Hair follicle dermal papilla cell (primary cell): ENCODE data around the genes SPINK7 and CSNK1A1.

DNA sequence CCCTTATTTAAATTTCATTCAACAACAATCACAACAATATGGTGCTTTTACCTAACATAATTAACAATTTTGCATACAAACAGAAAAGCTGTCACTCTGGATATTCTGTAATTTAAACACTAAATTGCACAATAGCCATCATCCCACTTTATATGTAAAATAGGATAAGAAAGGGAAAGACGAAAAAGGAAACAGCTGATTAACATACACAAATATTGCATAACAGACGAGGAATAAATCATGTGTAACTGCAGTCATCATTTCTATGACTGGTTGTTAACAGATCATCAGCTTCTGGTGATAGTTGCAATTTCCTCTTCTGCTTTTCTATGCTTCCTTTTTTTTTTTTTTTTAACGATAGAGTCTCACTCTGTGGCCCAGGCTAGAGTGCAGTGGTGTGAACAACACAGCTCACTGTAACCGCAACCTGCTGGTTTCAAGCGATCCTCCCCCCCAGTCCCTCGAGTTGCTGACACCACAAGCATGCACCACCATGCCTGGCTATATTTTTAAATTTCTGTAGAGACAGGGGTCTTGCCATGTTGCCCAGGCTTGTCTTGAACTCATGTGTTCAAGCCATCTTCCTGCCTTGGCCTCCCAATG, 22.5 kb upstream of the JAKMIP2 start:
- CAGE, long polyA plus RNA = no peak

DNA sequence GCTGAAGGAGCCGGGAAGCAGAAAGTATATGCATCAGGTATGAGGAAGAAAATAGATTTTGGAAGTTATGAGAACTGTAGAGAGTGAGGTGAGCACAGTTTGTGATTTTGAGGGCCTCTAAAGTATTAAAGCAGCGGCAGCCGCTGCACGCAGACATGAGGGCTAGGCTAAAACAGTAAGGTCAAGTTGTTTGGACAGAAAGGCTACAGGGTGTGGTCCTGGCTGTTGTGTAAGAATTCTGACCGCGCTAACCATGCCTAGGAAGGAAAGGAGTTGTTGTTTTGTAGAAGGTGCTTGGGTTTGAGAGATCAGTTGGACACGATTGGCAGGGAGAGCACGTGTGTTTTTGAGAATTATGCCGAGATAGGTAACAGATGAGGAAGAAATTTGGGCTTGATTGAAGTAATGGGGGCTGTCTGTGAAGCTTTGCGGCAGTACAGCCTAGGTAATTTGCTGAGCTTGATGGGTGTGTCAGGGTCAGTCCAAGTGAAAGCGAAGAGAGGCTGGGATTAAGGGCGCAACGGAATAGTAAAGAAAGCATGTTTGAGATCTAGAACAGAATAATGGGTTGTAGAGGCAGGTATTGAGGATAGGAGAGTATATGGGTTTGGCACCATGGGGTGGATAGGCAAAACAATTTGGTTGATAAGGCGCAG, 7.5 kb upstream of the SCGB3A2 start:
- CAGE, long polyA plus RNA = no peak

GRCh38 chr5:148089344-148089663, 25.5 kb downstream of the SPINK5 start:
- CAGE, long polyA plus RNA = no peak

DNA sequence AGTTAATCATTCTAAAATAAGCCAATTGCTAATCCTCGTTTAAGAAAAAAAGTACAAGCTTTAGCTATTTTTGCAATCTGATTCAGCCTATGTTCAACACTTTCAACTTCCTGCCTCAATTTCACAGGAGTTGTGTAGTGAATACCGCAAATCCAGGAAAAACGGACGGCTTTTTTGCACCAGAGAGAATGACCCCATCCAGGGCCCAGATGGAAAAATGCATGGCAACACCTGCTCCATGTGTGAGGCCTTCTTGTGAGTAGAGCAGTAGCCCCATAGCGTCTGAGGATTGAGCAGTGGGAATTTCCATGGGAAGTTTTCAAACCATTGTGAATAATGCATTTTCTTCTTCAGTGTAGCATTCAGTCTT, 37.9 kb downstream of the SPINK5 start:
- CAGE, long polyA plus RNA = no peak

DNA sequence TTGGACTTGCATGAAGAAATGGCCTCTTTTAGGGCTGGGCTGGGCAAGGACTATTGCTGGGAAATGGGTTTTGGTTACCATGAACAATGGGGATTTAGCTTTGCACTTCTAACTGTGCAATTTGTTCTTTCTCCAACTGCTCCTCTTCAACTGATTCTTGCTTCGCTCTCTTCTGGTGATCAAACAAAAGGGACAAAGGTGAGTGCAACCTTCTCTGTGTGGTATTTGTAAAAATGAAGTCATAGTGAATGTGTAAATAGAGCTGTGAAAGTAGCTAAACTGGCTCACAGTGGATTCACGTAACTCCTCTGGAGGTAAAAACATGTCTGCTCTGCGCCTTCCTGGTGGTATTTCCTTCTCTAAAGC, 21.0 kb upstream of the SPINK14 start:
- CAGE, long polyA plus RNA = no peak

DNA sequence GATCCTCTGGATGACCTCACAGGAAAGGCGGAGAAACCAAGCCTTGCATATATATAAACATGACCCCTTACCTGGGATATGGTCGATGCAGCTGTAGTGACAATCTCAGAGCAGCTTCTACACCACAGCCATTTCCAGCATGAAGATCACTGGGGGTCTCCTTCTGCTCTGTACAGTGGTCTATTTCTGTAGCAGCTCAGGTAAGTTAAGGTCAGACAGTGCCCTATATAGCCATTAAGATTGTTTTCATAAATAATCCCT, at the start of gene SPINK7:
SPINK7 (plus strand) TSS at position 79 of the 261 bp plus-strand sequence.
- CAGE, long polyA plus RNA = no peak

- CAGE, long polyA plus RNA = no peak
Measured at GRCh38 chr5:148394373-148395066, 10.8 kb downstream of the FBXO38 start.

DNA sequence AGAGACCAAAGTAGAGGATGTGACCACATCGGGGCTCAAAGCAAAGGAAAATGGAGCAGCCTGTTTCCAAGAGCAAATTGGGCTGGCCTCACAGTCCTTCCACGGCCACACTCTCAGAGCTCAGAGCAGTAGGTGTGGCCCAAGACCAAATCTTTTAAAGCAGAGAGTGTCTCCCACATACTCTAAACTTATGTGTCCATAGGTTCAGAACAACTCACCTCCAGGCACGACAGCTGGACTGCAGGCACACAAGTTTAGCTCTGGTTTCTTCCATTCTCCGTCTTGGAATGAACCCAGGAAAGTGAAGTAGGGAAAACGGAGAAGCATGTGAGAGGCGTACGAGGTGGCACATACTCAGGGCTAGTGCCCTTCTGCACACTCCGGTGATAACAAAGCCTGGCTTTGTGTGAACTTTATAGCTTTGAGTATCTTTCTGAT, 11.0 kb upstream of the HTR4 start:
- CAGE, long polyA plus RNA = no peak

GRCh38 chr5:148828196-148829123, 2.0 kb downstream of the ADRB2 start:
- CAGE, long polyA plus RNA = no peak

- CAGE, long polyA plus RNA = no peak
Measured at GRCh38 chr5:148962828-148963201, 100.0 kb downstream of the SH3TC2 start.

- CAGE, long polyA plus RNA = no peak
Measured at GRCh38 chr5:149144650-149145136, 3.4 kb downstream of the ABLIM3 start.

GRCh38 chr5:149381937-149382440, 2.9 kb upstream of the IL17B start:
- CAGE, long polyA plus RNA = no peak

DNA sequence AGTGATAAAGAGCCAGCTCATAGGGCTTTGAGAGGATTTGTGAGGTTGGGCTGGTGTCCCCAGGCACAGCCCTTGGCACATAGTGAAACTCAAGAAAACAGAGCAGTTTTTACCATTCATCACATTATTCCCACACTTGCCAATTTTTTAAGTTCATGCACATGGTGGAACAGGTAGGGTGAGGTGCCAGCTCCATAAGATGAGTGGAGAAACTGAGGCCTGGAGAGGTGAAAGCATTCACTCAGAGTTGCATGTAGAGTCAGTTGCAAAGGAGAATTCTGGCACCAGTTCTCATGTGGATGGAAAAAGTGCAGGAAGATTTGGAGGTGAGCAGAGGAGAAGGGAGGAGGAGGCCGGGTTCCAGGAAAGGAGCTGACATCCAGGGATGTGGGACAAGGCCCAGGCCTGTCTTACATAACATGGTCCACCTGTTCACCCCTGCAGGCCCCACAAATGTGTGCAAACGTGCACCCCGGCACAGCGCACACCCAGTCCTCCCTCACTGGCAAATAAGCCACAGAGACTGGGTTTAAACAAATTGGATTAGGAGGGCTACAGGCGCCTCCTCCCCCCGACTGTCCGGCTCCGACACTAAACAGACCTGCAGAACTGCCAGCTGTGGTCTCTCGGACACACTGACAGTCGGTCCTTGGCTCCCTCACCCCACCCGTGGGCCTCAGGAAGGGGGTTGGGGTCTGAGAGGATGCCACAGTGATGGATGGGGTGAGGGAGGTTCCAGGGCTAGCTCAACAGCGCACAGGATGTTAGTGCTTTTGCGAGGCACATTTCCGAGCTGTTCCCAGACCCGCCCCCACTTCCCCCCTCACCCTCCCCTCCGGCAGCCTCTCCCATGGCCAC, 43.2 kb upstream of the IL17B start:
- CAGE, long polyA plus RNA = no peak

DNA sequence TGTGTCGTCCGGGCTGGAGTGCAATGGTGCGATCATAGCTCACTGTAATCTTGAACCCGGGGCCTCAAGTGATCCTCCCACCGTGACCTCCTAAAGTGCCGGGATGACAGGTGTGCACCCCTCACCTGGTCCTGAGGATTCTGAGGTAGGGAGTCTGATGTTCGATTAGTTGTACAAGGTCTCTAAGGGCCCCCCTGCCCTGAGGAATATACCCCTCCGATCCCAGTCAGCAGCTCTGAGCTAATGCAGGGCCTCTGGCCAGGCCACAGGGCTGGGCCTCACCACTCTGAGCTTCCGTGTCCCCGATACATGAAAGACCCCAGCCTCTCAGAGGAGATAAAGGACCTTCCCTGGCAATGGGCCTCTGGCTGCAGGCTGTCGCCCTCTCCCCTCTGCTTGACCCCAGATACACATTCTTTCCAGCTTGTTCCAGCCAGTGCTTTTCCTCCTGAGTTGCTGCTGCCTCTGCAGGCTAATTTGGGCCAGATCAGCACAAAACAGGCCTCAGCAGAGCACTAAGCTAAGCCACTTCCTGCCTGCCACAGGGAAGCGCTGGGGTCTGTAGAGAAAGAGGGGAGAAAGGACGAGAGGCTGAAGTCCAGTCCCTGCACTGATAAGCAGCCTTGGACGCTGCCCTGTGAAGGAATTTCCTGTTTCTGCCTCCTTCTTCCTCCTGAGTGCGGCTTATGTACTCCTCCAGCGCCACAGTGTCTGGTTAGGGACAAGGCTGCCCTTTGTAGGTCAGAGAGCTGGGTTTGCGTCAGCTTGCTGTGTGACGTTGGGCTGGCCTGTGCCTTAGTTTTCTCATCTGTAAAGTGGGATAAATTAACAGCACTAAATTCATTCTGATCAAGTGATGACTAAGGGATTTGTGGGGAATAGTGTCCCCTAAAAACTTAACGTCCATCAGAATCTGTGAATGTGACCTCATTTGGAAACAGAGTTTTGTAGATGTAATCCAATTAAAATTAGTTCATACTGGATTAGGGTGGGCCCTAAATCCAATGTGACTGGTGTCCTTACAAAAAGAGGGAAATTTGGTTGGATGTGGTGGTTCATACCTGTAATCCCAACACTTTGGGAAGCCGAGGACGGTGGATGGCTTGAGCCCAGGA, 73.1 kb upstream of the IL17B start:
- CAGE, long polyA plus RNA = no peak

DNA sequence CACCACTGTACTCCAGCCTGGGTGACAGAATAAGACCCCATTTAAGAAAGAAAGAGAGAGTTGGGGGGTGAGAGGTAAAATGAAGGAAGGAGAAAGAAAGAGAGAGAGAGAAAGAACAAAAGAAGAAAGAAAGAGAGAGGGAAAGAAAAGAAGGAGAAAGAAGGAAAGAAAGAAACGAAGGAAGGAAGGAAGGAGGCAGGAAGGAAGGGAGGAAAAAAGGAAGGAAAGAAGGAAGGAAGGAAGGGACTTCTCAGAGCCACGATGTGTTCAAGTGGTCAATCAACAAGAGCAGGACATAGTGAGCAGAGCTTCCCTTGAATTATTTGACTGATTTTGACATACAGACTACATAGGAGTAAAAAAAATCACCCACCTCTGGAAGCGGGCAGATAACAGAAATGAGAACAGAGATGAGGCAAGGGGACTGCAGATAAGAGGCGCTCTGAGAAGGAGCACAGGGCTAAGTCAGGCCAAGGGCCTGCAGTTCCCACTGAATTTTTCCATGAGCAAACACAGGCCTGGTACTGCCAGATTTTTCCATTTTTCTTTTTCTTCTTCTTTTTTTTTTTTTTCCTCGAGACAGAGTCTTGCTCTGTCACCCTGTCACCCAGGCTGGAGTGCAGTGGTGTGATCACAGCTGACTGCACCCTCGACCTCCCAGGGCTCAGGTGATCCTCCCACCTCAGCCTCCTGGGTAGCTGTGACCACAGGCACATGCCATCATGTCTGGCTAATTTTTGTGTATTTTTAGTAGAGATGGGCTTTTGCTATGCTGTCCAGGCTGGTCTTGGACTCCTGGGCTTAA, 77.7 kb upstream of the IL17B start:
- CAGE, long polyA plus RNA = no peak

GRCh38 chr5:149512923-149513750, 38.1 kb downstream of the CSNK1A1 start:
- CAGE, long polyA plus RNA = no peak

GRCh38 chr5:149550650-149551259, 484 bp downstream of the CSNK1A1 start:
- CAGE, long polyA plus RNA = no peak

DNA sequence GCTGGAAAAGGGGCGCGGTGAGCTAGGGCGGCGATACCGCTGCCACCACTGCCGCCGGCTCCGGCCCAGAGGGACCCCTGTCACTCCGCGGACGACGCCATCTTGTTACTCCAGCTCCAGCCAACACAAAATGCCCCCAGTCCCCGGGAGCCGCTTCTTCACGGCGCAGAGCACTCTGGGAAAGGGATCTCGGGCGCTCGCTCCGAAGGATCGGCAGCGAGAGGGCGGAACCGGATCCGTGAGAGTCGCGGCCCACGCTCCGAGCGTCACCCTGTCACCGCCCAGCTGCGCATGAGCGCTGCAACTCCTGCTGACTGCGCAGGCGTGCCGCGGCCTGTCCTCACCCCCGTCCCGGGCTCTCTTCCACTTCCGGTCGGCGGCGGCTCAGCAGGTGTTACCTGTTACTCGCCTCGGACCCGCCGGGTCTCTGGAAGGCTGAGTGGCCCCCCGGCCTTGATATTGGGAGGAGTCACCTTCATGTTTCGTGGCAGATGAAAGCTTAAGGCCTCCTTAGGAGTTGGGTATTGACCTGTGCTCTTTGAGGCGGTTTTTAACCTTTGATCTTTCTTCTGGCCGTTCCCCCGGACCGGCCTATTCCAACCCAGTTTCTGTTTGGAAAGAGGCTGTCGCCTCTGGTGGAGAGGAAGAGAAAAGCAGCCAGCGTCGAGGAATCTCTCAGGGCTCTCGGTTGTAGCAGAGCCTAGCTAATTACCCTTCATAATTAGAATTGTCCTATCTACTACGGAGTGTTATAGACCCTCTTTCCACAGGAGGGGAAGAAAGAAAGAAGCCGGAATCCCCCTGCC, at the start of gene CSNK1A1:
CSNK1A1 (minus strand) TSS at position 180 of the 806 bp plus-strand sequence.
- CAGE, long polyA plus RNA = no peak

GRCh38 chr5:149621488-149622101, 40.3 kb downstream of the ARHGEF37 start:
- CAGE, long polyA plus RNA = no peak

- CAGE, long polyA plus RNA = no peak
Measured at GRCh38 chr5:149680633-149681305, 49.3 kb upstream of the PPARGC1B start.